Placental epithelial cell (primary cell): ENCODE measurements around the genes TLCD4 and PTBP2.

DNA sequence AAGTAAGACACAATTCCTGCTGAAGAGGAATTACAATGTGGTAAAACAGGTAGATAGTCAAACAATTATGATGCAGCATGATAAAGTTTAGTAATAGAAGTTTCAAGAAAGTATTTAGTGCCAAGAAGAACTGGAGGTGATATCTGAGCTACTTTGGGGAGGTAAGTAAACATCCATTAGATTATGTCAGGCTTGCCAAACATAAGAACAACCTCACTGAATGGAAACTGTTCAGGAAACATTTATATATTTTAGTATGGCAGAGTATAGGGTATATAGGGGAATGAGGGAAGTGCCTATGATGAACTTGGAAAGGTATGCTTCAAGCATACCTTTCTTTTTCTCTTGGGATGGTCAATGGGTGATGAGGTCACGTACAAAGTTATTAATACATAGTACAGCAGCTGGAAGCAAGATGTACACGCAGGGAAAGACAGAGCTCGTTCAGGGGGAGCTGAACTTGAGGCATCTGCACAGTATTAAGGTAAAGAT lies 61.4 kb downstream of the ABCD3 start:
- CAGE, long polyA plus RNA: no peak

DNA sequence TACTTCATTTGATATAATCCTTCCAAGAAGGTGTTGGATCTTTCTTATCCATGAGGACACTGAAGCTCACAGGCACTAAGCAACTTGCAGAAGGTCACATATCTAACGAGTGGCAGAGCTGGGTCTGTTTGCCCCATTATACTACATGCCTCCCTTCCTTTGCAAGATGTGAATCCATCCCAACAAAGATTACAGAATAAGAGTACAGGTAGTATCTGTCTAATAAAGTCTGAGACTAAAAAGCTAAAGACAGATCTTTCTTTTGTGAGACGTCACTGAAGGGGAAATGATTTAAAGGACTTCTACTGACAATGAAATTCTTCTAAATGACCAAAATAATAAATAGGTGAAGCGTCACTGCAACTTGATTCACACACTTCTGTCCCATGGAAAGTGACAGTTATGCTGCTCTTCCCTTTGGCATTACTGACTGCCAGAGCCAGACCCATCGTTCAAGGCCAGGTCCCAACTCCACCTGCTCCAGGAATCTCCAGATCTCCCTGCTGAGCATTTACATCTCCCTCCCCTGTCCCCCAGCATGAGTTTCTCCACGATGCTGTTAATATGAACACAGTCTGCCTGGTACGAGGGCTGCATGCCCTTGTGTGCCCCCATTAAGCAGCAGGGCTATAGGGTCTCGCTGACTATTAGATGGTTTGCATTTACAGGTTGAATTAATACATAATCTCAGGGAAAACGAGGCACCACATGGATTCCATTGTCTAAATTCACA lies 4.5 kb downstream of the F3 start:
- CAGE, long polyA plus RNA: no peak

DNA sequence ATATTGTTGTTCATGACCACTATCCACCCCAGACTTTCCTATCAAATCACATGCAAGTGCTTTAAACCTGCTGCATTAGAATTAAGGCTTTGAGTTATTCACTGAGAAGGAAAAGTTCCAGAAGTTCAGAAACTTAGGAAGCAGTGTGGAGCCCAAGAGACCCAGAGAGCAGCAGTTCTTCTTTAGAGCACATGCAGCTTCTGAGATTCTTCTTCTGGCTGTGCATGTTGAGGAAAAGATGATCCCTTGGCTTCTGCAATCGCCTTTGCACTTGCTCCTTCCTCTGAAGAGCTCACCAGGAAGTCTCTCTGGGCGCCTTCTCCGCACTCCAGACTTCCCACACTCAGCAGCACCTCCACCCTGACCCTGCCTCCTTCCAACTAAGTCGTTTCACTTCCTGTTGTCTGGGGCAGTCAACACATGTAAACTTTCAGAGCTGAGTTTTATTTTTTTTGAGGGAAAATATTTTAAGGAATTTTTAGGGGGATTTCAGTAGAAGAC lies 73.3 kb upstream of the F3 start:
- CAGE, long polyA plus RNA: no peak

- CAGE, long polyA plus RNA: no peak
Measured at GRCh38 chr1:94801872-94802766, 18.0 kb upstream of the SLC44A3 start.

GRCh38 chr1:94863176-94863821 lies 43.1 kb downstream of the SLC44A3 start:
- CAGE, long polyA plus RNA: no peak

GRCh38 chr1:94892799-94893406 lies 34.0 kb downstream of the CNN3 start:
- CAGE, long polyA plus RNA: no peak

DNA sequence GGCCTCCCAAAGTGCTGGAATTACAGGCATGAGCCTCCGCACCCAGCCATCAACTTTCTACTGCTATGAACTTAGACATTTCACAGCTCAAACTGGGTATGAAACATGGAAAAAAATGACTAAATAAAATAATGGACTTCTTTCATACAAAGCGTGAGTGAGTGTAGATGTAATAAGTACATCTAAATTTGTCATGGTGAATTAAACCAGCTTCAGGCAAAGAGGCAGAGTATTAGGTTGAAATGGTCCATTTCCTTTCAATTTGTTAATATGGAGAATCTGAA lies 49.4 kb downstream of the ALG14 start:
- CAGE, long polyA plus RNA: no peak

DNA sequence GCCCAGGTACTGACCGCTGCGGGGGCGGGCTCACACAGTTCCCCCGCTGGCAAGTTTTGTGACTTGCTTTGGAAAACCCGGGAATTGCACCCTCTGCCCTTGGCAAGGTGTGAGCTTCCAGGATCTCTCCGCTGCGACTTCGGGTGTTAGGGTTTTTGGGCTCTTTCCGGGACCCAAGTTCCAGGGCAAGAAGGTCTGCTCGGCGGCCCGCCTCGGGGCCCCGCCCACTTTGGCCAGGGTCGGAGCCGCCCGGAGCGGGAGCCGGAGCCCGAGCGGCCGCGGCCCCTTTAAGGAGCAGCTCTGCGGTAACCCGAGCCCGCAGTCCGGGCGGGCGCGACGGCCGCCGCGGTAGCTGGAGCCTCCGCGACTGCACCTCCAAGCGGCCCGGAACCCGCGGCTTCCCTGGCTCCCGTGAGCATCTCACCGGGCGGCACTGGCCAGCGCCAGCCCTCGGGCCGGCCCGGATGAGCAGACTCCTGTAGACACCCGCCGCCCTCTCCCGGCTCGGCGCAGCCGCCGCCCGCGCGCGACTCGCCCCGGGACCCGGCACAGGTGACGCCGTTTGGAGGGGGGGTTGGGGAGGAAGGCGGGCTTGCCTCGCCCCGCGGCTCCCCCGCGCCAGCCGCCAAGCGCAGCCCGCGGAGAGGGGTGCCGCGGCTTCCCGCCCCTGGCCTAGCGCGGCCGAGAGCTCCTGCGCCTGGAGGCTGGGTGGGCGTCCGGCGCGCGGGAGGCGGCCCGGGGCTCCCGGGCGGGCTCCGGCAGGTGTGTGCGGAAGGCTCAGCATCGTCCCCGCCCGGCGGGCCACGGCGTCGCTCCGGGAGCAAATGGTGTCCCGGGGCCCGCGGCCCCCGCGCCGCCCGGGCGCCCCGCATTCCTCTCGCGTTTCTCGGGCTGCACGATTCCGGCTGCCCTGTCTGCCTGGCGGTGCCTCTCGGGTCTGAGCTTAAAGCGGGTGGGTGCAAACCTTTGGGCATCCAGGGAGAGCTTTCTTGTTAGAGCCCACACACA lies at the start of gene TLCD4:
Gene TLCD4, plus strand, starts transcription at position 290 of the 1,008 bp plus-strand sequence.
- CAGE, long polyA plus RNA: no peak

DNA sequence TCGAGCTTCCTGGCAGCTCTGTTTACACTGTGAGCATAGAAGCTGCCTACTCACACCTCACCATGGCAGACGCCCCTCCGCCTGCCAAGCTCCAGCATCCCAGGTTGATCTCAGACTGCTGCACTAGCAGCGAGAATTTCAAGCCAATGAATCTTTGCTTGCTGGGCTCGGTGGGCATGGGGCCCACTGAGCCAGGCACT lies 17.6 kb upstream of the RWDD3 start:
- CAGE, long polyA plus RNA: no peak

GRCh38 chr1:96721036-96722309 lies at the start of gene PTBP2:
TSS of gene PTBP2 (plus strand) at chr1:96721784.
- CAGE, long polyA plus RNA: no peak

- CAGE, long polyA plus RNA: no peak
Measured at GRCh38 chr1:96802903-96803863, 81.6 kb downstream of the PTBP2 start.

DNA sequence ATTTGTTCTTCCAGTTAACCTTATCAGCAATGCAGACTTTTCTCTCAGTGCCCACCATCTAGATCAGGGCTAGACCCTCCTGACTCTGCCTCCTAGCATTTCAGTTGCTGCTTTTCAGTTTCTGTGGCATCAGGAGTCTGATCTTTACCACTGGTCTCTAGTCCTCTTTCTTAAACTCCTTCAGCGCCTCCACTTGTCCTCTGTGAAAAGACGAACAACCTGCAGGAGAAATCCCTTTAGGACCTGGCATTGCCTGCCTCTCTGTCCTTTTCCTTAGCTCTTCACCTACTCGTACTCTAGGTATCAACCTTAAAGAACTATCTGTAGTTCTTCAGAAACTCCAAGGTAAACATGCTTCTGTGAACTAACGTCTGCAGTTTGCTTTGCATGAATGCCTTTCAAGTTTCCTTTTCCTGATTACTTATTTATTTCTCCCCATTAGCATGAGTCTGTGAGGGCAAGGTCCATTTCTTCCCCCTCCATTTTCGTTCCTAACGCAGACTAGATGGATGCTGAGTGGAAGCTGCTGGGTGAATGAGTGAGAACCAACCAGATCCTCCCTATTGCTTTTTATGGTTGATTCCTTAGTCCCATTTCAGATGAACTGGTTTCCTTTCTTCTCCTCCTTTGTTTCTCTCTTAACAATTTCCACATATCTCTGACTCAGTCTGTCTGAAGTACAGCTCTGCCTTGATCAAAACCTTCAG lies 71.9 kb downstream of the SNX7 start:
- CAGE, long polyA plus RNA: no peak

DNA sequence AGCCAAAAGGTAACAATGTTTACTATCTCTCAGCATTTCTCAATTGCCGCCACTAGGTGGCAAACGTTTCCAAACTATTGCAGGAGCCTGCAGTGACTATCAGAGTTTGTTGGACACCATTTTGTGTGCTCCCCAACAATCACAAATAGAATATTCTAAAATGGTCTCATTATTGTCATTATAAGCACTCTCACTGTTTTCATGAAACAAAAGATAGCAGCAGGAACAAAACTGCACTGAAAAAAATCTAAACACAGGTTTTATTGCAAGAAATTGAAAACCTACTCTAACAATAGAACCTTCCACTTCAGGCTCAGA lies 83.9 kb upstream of the PLPPR4 start:
- CAGE, long polyA plus RNA: no peak

- CAGE, long polyA plus RNA: no peak
Measured at GRCh38 chr1:99534479-99534866, 111.4 kb upstream of the PALMD start.

DNA sequence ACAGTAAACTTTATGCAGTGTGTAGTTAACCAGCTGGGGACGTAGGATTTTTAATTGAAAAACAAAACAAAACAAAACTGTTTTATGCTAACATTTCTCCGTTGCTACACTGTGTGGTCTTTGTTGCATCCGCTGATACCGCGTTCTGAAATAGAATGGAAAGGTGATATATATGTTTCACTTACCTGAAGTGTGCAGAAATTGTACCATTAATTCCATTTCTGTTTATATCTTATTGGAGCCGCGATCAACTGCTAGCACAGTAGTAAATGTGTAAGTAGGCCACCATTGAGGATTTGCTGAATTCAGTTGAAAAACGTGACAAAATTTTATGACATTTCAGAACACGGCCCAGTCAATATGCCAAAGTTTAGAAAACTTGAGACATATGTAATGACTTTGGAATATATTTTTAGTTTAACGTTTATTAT lies 1.2 kb downstream of the MFSD14A start:
- CAGE, long polyA plus RNA: no peak

- CAGE, long polyA plus RNA: no peak
Measured at GRCh38 chr1:100240670-100241048, 9.0 kb downstream of the DBT start.

- CAGE, long polyA plus RNA: no peak
Measured at GRCh38 chr1:100643851-100644127, 75.8 kb upstream of the VCAM1 start.

DNA sequence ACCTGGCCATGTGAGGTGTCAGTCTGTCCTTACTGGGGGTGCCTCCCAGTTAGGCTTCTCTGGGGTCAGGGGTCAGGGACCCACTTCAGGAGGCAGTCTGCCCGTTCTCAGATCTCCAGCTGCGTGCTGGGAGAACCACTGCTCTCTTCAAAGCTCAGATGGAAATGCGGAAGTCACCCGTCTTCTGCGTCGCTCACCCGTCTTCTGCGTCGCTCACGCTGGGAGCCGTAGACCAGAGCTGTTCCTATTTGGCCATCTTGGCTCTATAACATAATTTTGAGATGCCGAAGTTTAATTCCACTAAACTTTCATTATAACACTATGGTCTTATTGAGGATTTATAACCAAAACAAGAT lies 37.3 kb upstream of the VCAM1 start:
- CAGE, long polyA plus RNA: no peak

GRCh38 chr1:100950620-100951197 lies 54.8 kb downstream of the SLC30A7 start:
- CAGE, long polyA plus RNA: no peak

DNA sequence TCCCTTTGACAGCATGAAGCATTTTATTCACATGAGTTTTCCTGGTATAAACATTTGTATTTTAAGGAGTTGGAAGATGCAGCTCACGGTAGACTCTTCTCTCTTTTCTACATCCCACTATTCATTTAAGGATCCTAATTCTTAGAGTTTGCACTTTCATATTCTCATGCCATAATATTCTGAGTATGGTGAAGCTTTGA lies 75.9 kb upstream of the DPH5 start:
- CAGE, long polyA plus RNA: no peak